Heart left ventricle (tissue), 7 donors: ENCODE measurements around a stretch of chr3.

- PRO-cap, 6 experiments, result no peak in any of the 6 experiments
- RAMPAGE, long total RNA, 2 experiments, result no peak in any of the 2 experiments
- RRBS, result no CpG with 5 or more reads among the region's 2 CpGs
Observed at GRCh38 chr3:25612526-25612980, 52.2 kb downstream of the TOP2B start.

- PRO-cap, 6 experiments, result no peak in any of the 6 experiments
- RAMPAGE, long total RNA, 2 experiments, result no peak in any of the 2 experiments
- RRBS, result no CpG with 5 or more reads among the region's 7 CpGs
Observed at GRCh38 chr3:25662822-25663365, 1.8 kb downstream of the TOP2B start.

DNA sequence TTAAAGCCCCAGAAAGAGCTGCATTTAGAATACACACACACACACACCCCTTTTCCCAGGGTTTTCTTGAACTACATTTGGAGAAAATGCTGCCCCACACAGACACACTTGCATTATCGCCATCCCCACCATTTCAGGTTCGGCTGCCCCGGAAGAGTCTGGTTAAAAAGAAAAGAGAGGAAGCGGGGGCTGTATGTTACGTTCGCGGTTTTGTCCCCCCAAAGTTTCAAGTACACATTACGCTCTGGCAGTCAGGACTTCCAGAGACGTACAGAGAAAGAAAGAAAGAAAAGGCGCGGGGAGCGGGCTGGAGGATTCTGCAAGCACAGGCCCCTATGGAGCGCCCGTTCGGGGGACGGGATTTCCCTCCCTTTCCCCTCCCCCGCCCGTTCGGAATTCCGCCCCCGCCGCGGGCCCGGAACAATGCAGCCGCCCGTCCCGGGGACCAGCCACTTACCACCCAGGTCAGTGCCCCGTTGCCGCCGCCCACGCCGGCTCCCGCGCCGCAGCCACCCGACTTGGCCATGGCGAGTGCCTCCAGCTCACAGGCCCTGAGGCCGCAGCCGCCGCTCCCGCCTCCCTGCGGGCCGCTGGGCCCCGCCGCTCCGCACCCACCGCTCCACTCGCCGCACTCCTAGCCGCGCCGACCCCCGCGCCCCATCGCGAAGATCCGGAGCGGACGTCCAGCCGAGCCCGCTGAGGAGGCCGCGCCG is 779 bp downstream of the TOP2B start:
- PRO-cap, 6 experiments, result peak in 6 of 6 experiments; most common plus-strand start position 423 of the sequence (in 2); most common minus-strand start position 319 of the sequence (in 3)
- RAMPAGE, long total RNA, 2 experiments, result no peak in any of the 2 experiments
- RRBS, result 2% methylated on average over 14 of the region's 64 CpGs

- PRO-cap, 6 experiments, result no peak in any of the 6 experiments
- RAMPAGE, long total RNA, 2 experiments, result no peak in any of the 2 experiments
- RRBS, result no CpG with 5 or more reads among the region's 3 CpGs
Observed at GRCh38 chr3:27027097-27027494, 342.1 kb downstream of the NEK10 start.

- PRO-cap, 6 experiments, result no peak in any of the 6 experiments
- RAMPAGE, long total RNA, 2 experiments, result no peak in any of the 2 experiments
- RRBS, result no CpG with 5 or more reads among the region's 2 CpGs
Observed at GRCh38 chr3:27138153-27138403, 231.1 kb downstream of the NEK10 start.

DNA sequence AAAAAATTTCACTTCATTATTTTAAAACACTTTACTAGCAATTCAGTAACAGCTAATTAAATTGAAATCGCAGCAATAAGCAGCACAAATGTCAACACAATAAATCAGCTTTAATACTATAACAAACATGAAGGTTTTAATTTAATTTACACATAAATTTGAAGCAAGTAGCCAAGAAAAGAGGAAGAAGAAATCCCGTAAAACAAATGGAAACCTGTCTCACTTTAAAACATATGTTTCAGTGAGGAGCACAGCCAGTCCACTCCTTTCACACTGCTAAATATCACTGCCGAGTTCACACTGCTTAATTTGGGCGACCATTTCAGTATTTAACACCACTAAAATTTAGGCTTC is 16.8 kb downstream of the SLC4A7 start:
- PRO-cap, 6 experiments, result no peak in any of the 6 experiments
- RAMPAGE, long total RNA, 2 experiments, result no peak in any of the 2 experiments
- RRBS, result no CpG with 5 or more reads among the region's 4 CpGs

DNA sequence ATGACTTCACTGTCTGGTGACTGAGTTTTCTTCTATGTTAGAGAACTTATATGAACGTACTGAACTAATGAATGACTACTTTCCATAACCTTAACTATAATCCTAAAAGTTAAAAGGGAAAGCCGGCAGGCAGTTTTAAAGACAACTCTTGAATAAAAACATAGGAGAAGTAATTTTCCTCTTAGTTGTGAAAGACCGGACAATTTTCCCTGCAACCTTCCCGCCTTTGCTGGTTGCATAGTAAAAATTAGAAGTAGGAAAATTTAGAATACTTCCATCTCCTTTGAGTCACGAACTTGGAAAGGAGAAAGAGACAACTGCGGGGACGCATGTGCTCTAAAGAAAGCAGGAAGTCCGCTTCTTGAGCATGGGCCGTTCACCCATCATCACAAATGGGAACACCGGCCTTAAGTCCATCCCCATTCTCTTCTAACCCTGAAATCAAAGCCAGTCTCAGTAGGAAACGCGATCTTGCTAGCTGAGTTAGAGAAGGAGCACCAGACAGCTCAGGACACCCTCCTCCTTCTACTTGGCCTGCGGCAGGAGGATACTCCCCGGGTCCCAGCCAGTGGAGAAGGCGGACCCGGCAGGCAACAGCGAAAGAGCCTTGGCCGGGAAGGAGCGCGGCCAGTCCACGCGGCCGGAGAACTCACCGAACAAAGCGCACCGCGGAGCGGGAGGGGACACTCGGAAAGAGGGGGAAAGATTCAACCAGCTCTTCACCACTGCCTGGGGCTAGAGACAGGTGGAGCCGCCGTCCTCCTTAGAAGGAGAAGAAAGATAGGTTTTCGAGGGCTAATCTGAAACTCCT is 1.1 kb downstream of the SLC4A7 start:
- PRO-cap, 6 experiments, result peak in 5 of 6 experiments; most common plus-strand start position 630 of the sequence (in 3); most common minus-strand start position 424 of the sequence (in 1)
- RAMPAGE, long total RNA, 2 experiments, result no peak in any of the 2 experiments
- RRBS, result 0% methylated on average over 2 of the region's 32 CpGs

DNA sequence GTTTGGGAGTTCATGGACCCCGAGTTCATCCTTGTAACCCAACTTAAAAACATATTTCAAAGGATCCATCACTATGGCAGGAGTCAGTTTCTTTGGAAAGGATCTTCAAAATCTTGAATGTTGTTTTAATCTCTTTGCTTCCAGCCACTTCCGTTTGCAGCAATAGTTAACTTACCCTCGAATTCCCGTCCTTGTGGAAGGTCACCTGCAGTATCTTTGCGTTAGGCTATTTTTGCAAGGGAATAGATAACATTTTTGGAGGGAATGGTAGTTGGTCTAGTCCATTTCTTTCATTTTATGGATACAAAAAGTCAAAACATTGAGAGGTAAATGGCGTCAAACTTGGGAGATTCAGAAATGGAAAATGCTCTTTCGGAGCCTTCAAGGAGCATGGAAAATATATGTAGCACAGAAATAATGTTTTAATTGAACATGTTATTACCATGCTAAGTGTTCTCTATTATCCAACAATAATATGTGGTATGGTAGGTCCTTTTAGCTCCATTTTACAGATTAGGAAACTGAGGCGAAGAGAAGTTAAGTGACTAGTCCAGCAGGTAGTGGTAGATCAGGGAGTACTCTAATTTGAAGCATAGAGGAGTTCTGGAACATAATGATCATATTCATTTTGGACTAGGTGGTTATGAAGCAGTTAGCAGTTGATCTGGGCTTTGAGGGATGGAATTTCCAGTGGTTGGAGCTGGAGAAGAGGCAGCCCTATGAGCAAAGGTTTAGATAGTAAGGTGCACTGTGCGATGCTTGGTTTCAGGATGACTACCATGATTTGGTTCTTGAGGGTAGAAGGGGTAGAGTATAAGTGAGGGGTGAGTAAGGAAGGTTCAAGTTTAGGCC is 995 bp downstream of the CMC1 start:
- PRO-cap, 6 experiments, result no peak in any of the 6 experiments
- RAMPAGE, long total RNA, 2 experiments, result no peak in any of the 2 experiments
- RRBS, result no CpG with 5 or more reads among the region's 9 CpGs

GRCh38 chr3:28575814-28576902 is 227.5 kb upstream of the AZI2 start:
- PRO-cap, 6 experiments, result peak in 3 of 6 experiments; most common minus-strand start chr3:28576396 (in 3)
- RAMPAGE, long total RNA, 2 experiments, result no peak in any of the 2 experiments
- RRBS, result 1% methylated on average over 31 of the region's 77 CpGs

DNA sequence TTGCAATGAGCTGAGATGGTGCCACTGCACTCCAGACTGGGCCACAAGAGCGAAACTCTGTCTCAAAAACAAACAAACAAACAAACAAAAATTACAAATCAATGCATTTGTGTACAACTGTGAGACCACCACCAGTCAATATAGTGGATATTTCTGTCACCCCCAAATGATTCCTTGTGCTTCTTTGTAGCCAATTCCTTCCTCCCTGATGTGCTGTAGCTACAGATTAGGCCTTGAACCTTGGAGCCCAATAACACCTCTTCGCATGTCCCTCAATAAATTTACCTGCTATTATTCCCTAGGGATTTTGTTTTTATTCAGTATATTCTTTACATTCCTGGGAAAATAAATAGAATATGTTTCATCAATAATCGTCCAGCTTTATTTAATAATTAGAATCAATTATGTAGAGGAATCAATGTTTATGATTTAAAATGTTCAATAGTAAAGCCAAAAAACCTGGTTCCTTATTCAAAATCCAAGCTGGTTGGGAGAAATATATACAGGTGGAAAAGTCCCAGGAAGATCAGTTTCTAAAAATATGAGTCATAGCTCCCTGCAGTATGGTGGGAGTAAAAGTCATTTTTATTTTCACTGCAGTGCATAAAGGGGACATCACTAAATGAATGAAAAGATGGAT is 335.7 kb downstream of the RBMS3 start:
- PRO-cap, 6 experiments, result no peak in any of the 6 experiments
- RAMPAGE, long total RNA, 2 experiments, result no peak in any of the 2 experiments
- RRBS, result no CpG with 5 or more reads among the region's 3 CpGs

DNA sequence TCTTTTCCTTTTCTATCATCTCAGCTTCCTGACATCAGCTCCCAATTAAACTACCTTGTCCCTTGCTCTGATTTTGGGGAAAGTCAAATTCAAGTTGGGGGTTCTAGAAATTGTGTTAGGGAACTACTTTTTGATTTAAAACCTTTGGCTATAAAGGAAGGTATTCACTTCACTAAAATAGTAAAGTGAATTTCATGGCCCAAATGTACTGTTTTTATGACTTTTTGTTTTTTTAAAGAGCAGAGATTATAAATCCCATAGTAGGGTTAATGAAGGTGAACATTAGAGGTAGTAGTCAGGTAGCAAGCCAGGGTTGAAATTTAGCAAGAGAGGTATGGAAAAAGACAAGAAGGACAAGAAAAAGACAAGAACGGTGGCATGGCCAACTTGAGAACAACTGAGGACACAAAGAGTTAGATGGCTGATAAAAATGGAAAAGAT is 488.0 kb downstream of the RBMS3 start:
- PRO-cap, 6 experiments, result no peak in any of the 6 experiments
- RAMPAGE, long total RNA, 2 experiments, result no peak in any of the 2 experiments
- RRBS, result no CpG with 5 or more reads among the region's 1 CpG

DNA sequence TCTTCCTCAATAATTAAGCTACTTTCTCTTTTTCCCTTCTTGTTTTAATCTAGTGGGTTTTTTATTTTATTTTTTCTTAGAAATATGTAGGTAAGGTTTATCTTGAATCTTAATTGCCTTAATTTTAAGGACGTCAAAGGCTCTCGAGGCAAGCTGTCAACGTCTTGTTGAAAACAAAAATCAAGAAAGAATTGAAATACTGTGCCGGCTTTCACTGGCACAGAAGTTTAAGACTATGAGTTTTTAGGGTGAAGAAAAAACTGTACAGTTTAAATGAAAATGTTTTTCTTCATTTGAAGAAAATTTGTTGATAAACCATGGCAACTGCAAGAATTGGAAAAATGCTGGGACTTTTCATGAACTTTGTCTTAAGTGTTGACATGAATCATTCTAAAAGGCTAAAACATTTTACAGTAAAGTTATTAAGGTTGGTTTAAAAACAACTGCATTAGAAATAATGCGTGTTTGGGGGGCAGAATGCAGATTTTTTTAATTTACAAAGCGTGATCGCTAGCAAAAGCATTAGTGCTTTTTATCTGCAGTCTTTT is 602.1 kb upstream of the TGFBR2 start:
- PRO-cap, 6 experiments, result no peak in any of the 6 experiments
- RAMPAGE, long total RNA, 2 experiments, result no peak in any of the 2 experiments
- RRBS, result no CpG with 5 or more reads among the region's 7 CpGs

GRCh38 chr3:30167410-30167791 is 439.0 kb upstream of the TGFBR2 start:
- PRO-cap, 6 experiments, result peak in 1 of 6 experiments; most common plus-strand start chr3:30167691 (in 1)
- RAMPAGE, long total RNA, 2 experiments, result no peak in any of the 2 experiments
- RRBS, result no CpG with 5 or more reads among the region's 1 CpG

GRCh38 chr3:30605677-30606143 is 691 bp upstream of the TGFBR2 start:
- PRO-cap, 6 experiments, result no peak in any of the 6 experiments
- RAMPAGE, long total RNA, 2 experiments, result no peak in any of the 2 experiments
- RRBS, result no CpG with 5 or more reads among the region's 6 CpGs

DNA sequence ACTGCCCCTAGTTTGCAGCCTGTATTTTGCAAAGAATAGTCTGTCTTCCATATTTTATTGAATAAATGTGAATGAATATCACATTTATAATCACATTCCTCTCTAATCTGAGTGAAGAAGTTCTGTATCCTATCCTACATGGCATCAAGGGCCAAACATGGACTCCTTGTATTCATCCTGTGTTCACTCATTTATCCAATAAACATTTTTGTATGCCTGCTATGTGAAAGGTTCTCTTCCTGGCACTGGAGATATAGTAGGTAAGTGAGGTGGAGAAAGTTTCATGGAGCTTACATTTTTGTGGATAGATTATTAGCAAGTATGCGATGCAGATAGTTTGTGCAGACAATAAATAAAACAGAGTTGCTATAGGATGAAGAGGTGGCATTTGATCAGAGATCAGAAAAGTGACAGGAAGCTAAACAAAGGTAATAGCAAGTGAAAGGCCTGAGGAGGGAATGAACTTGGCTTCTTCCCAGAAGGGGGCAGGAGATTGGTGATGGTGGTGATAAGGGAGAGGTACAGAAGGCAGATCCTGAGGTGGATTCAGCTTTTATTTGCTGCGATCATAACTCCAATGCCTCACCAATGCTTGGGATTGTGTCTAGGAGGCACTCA is 37.2 kb downstream of the TGFBR2 start:
- PRO-cap, 6 experiments, result no peak in any of the 6 experiments
- RAMPAGE, long total RNA, 2 experiments, result no peak in any of the 2 experiments
- RRBS, result no CpG with 5 or more reads among the region's 2 CpGs

- PRO-cap, 6 experiments, result no peak in any of the 6 experiments
- RAMPAGE, long total RNA, 2 experiments, result no peak in any of the 2 experiments
- RRBS, result no CpG with 5 or more reads among the region's 7 CpGs
Observed at GRCh38 chr3:30659337-30660091, 53.1 kb downstream of the TGFBR2 start.

DNA sequence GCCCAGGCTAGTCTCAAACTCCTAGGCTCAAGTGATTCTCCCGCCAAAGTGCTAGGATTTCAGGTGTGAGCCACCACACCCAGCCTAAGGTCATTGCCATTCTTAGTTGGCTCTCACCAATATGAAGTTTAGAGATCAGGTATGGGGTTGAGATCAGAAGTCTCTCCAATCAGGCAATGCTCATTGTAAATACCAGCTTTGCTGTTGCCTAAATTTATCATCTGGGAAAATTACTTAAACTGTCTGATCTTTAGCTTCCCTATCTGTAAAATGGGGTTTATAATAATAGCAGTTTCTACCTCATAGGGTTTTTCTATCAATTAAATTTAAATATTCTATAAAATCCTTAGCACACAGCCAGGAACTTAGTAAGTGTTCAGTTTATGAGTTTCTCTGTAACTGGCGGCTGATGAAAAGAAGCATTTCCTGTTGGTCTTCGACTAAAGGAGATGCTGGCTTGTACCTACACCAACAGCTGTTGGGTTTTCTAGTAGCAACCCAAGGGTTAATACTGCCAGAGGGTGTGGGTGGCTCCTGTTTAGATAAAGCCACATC is 60.5 kb downstream of the TGFBR2 start:
- PRO-cap, 6 experiments, result no peak in any of the 6 experiments
- RAMPAGE, long total RNA, 2 experiments, result no peak in any of the 2 experiments
- RRBS, result no CpG with 5 or more reads among the region's 3 CpGs

DNA sequence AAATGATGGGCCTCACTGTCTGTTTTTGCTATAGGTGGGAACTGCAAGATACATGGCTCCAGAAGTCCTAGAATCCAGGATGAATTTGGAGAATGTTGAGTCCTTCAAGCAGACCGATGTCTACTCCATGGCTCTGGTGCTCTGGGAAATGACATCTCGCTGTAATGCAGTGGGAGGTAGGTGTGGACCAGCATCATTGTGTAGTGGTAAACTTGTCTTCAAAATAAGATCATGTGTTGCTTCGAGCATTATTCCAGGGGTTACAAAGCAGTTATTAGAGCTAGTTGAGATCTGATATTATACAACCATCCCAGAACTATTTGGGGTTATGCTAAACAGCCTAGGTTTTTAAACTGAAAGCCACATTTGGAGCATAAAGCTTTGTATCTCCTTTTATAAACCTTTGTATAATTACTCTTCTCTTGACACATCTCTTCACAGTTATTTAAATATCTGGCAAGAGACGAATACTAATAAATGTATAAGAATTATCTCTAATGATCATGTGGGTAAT is 67.7 kb downstream of the TGFBR2 start:
- PRO-cap, 6 experiments, result no peak in any of the 6 experiments
- RAMPAGE, long total RNA, 2 experiments, result no peak in any of the 2 experiments
- RRBS, result no CpG with 5 or more reads among the region's 4 CpGs

DNA sequence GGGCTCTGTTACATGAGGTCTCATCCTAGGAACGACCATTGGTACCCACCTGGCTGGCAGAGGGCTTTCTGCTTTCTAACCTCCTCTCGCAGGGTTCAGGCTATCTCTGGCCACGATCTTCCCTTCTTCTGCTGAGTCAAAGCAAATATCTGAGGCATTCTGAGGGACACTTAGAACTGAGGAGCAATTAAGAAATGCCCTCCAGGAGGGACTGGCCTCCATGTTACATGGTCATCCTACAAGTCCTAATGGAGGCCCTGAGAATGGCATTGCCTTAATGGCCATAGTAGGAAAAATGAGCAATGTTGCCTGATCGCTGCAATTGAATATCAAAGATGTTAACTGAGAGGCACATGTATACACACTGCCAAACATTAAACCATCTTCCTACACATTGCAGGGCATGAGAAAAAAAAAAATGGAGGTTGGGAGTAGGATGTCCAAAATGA is 77.5 kb downstream of the TGFBR2 start:
- PRO-cap, 6 experiments, result no peak in any of the 6 experiments
- RAMPAGE, long total RNA, 2 experiments, result no peak in any of the 2 experiments
- RRBS, result no CpG with 5 or more reads among the region's 4 CpGs

- PRO-cap, 6 experiments, result peak in 2 of 6 experiments; most common plus-strand start chr3:31165526 (in 2)
- RAMPAGE, long total RNA, 2 experiments, result no peak in any of the 2 experiments
- RRBS, result no CpG with 5 or more reads among the region's 5 CpGs
Observed at GRCh38 chr3:31165389-31165663, 270.9 kb upstream of the GADL1 start.